Left colon (tissue), 1 donor: ENCODE measurements around a stretch of chr11.

DNA sequence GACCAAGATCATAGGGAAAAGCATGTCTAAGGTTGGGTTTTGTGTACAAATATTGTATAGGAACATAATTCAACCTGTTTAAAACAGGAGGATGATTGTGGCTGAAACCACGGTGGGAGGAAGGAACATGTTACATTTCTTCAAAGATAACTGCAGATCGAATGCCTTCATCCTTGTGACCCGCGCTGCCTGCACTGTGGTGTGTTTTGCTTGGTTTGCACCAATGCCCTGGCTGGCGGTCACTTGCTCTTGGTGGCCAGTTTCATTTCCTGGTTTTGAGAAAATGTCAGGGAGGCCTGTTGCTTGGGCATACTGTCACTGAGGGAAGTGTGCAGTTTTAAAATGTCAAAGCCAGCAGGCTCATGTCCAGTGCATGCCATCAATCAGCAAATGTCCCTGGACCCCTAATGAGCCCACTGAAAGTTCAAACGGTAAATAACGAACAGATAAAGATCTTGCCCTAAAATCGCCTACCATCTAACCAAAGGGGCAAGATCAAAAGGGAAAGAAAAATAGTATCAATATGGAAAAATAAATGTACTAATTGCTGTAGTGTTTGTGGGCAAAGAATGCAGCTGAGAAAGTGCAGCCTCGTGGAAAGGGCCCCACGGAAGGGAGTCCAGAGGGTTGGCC is 40.6 kb downstream of the FLI1 start:
- PRO-cap = no peak

DNA sequence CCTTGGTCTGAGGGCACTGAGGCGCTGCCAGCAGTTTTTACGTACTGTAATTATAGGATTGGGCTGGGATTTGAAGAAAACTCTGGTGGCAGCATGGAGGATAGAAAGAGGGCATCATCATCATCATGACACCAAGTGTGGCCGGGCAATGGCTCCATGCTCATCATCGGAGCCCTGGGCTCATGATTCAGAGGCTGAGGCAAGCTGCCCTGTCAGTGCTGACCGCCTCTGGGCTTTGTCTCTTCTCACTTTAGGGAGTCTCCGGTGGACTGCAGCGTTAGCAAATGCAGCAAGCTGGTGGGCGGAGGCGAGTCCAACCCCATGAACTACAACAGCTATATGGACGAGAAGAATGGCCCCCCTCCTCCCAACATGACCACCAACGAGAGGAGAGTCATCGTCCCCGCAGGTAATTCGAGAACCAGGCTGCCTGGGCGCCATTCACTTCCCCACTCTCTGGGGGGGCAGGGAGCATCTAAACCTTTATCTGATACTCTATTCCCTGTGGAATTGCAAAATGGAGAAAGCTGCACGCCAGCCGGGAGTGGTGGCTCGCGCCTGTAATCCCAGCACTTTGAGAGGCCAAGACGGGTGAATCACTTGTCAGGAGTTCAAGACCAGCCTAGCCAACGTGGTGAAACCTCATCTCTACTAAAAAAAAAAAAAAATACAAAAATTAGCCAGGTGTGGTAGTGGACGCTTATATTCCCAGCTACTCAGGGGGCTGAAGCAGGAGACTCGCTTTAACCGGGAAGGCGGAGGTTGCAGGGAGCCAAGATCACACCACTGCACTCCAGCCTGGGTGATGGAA is 74.2 kb downstream of the FLI1 start:
- PRO-cap = no peak

GRCh38 chr11:128893411-128894215 is 2.5 kb downstream of the KCNJ5 start:
- PRO-cap = no peak

DNA sequence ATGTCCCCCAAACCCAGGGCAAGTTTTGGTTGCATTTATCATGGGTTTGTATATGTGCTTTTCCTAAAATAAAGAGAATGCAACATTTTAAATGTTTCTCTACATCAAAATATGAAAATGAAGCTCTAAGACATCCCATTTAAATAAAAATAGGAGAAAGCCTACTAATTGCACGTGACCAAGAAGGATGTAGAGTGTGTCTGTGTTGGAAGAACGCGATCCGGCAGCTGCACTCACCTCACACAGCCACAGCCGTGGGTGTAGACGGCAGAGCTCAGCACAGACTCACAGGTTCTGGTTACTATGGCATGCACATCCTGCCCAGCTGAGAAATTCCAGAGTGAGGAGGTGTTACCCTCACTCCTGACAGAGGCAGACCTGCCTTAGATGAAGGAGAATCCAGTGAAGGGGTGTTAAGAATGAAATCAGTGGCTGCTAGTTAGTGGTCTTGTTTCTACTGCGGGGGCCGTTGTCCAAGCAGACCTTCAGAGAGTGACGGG is 12.0 kb downstream of the KCNJ5 start:
- PRO-cap = no peak

DNA sequence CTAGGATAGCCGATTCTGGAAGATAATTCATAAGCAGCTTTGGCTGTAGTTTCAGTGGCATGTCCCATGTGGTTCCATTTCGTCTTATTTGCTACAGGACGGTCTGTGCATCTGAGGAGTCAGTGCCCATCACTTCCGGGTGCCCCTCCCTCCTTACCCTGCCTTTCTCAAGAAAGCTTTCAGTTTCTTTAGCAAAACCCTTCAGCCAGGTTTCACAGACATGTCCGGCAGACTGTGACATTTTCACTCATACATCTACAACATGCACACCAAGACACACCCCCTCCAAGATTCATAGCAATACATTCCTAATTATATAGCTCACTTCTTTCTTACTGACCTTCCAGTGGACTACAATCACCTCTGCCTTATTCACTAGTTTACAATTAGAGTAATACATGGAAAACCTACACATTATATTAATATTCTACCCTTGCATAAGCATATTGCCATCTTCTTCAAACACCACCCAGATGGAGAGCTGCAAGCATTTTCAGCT is 14.2 kb downstream of the TP53AIP1 start:
- PRO-cap = no peak

- PRO-cap = unidirectional peak, minus-strand start at chr11:128969276; unidirectional peak, minus-strand start at chr11:128969941
Measured at GRCh38 chr11:128969201-128970037, 26.7 kb upstream of the TP53AIP1 start.

GRCh38 chr11:129021391-129021655 is 78.7 kb upstream of the TP53AIP1 start:
- PRO-cap = unidirectional peak, plus-strand start at chr11:129021544

DNA sequence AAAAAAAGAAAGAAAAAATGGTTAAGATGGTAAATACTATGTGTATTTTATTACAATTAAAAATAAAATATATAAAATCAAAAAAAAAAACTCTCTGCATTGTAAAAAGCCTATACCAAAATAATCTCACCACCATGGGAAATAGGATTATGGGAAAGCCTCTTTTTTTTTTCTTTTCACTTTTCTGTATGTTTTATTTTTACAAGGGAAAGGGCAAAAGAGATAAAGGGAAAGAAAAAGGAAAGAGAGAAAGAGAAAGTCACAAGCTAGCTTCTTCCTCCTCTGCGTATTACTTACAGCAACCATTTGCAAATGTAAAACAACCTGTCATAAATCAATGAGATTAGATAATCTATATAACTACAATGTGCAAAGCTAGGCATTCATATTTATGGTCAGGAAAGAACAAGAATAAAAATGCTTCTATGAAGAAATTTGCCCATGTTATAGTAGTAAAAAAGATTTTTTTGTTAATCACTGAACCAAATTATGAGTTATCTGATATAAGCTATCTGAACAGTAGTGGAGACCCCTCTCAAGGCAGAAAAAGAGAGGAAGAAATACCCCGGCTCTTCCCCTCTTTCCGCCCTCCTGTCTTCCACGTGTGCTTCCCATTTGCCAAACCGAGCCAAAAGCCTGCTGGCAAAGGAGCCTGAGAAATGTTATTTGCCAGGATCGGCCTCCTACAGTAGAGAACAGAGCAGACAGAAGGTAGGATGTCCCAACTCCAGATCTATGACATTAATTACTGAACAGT is 50.3 kb downstream of the ARHGAP32 start:
- PRO-cap = no peak

DNA sequence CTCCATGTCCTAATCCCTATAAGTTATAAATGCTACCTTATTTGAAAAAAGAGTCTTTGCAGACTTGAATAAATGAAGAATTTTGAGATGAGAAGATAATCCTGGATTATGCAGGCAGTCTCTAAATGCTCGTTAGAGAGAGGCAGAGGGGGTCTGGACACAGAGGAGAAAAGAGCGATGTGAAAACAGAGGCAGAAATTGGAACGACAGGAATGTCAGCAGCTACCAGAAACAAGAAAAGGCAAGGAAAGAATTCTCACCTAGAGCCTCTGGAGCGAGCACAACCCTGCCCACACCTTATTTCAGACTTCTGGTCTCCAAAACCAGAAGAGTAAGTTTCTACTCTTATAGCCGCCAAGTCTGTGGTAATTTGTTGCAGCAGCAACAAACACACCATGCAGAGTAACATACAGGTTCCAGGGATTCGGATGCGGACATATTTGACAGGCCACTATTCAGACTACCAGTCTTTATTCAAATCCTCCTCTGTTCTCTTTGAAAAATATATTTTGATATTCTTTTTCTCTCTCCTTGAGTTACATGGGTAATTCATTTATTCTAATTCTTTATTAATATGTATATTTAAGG is 23.8 kb upstream of the ARHGAP32 start:
- PRO-cap = no peak

DNA sequence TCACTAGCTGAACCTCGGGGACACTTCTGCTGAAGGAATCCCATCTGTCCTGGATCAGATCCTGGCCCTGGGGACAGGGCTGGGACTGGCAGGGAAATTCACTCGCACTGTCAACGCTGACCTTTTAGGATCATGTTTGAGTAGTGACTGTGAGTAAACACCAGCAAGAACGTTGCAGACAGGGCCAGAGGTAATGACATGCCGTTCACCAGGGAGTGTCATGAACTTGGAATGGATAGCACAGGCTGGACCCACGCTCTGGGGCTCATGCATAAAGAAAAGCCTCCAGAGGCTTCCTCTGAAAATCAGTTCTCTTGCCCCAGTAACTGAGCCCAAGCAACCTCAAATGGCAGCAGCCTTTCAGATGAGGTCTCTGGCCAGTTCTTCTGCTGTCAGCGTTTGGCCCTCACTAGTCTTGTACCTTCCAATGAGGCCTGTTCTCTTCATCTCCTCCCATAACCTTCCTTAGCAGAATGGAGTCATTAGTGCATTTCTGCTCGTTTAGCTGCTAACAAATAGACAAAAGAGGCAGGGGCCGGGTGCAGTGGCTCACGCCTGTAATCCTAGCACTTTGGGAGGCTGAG is 51.0 kb upstream of the BARX2 start:
- PRO-cap = bidirectional peak, plus-strand start at position 221 of the sequence, minus-strand start at position 112 of the sequence

GRCh38 chr11:129369537-129370018 is 6.1 kb upstream of the BARX2 start:
- PRO-cap = no peak

- PRO-cap = no peak
Measured at GRCh38 chr11:129728560-129729100, 87.0 kb upstream of the TMEM45B start.

GRCh38 chr11:129814191-129814800 is 1.4 kb upstream of the TMEM45B start:
- PRO-cap = unidirectional peak, minus-strand start at chr11:129814687

GRCh38 chr11:129853746-129854296 is 38.2 kb downstream of the TMEM45B start:
- PRO-cap = bidirectional peak, plus-strand start at chr11:129854065, minus-strand start at chr11:129854000

- PRO-cap = no peak
Measured at GRCh38 chr11:129947060-129947662, 51.8 kb upstream of the NFRKB start.

GRCh38 chr11:130032985-130033367 is 30.3 kb upstream of the PRDM10 start:
- PRO-cap = no peak

- PRO-cap = no peak
Measured at GRCh38 chr11:130043513-130044241, 26.0 kb upstream of the APLP2 start.

GRCh38 chr11:130132025-130132582 is 27.5 kb upstream of the ST14 start:
- PRO-cap = unidirectional peak, plus-strand start at chr11:130132488

GRCh38 chr11:130133484-130133907 is 26.1 kb upstream of the ST14 start:
- PRO-cap = no peak

GRCh38 chr11:130220214-130220531 is 60.6 kb downstream of the ST14 start:
- PRO-cap = no peak